Airway epithelial cell (primary cell): ENCODE results near the genes KLC3, RTN2 and SYMPK.

DNA sequence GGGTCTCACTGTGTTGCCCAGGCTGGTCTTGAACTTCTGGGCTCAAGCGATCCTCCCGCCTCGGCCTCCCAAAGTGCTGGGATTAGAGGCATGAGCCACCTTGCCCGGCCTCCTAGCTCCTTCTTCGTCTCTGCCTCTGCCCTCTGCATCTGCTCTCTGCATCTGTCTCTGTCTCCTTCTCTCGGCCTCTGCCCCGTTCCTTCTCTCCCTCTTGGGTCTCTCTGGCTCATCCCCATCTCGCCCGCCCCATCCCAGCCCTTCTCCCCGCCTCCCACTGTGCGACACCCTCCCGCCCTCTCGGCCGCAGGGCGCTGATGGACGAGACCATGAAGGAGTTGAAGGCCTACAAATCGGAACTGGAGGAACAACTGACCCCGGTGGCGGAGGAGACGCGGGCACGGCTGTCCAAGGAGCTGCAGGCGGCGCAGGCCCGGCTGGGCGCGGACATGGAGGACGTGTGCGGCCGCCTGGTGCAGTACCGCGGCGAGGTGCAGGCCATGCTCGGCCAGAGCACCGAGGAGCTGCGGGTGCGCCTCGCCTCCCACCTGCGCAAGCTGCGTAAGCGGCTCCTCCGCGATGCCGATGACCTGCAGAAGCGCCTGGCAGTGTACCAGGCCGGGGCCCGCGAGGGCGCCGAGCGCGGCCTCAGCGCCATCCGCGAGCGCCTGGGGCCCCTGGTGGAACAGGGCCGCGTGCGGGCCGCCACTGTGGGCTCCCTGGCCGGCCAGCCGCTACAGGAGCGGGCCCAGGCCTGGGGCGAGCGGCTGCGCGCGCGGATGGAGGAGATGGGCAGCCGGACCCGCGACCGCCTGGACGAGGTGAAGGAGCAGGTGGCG lies 2.8 kb downstream of the APOE start:
- RAMPAGE, long total RNA = no peak

DNA sequence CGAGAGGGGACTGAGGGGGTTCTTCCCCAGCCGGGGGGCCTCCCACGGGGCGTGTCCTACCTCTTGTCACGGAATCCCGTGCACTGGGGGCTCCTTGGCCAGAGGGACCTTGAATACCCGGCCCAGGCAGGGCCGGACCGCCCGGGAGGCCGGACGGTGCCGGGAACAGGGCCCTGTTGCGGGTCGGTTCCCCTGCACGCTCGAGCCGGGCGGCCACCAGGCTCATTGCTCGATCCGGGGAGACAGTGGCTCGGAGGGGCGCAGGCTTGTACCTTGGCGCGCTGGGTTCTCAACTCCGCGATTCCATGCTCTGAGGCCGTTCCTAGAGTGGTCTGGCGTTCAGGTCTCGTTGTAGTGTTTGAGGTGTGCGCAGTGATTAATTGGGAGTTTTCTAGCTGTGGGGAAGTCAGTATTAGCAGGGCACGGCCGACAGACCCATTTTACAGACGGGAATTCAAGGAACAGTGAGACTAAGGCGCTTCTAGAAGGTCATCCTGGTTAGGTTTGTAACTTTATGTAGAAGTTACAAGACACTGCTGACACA lies 370 bp downstream of the CLPTM1 start:
- RAMPAGE, long total RNA = no peak

DNA sequence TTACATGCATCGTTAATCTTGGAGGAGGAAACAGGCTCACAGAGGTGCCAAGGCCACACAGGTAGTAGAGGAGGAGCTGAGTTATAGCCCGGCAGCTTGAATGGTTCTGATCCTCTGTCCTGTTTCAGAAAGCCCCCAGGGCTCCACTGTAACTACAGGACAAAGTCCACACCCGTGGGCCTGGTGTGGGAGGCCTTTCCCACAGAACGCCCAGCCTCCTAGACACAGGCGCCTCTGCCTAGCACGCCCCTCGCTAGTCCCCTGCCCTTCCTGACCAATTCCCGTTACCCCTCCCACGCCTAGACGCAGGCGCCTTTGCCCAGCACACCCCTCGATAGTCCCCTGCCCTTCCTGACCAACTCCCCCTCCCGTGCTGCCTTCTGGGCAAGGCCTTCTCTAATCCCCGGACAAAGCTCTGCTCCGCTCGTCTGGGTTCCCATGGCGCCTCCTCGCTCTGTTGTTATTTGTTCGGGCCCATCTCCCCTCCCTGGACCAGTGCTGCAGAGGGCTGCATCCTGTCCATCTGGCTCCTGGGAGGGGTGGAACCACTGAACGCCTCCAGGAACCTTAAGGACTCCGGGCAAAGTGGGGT lies 10.9 kb downstream of the PPP1R37 start:
- RAMPAGE, long total RNA = no peak

GRCh38 chr19:45250613-45250985 lies 472 bp upstream of the MARK4 start:
- RAMPAGE, long total RNA = no peak

DNA sequence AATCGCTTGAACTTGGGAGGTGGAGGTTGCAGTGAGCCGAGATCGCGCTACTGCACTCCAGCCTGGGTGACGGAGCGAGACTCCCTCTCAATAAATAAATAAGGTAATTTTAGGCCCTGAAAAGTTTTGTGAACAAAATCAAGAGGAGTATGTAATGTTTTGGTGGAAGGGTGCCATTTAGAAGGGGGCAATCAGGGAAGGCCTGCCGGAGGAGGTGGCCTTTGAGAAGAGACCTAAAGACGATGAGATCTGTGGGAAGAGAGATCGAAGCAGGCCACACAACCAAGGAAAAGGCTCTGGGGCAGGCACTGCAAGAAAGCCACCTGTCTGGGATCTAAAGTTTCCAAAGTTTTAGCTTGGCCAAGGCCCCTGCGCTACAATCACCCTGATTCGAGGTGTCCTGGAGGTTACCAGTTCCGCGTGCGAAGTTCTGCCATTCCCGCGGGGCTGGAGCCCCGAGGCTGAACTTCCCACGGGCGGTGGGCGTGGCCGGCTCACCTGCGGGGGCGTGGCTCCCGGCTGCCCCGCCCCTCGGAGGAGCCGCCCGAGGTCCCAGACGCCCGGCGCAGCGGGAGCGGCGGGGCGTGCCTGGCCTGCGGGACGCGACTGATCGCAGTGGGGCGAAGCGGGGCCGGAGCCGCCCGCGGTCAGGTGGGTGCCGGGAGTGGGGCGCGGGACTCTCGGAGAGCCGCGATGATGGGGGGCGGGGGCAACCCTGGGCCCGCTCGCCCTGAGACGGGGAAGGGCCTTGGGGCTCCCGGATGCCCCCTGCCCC lies at the start of gene KLC3:
Gene KLC3, plus strand, starts transcription at position 555 of the 775 bp plus-strand sequence.
- RAMPAGE, long total RNA = no peak

- RAMPAGE, long total RNA = no peak
Observed at GRCh38 chr19:45428104-45429130, 4.7 kb upstream of the ERCC1 start.

DNA sequence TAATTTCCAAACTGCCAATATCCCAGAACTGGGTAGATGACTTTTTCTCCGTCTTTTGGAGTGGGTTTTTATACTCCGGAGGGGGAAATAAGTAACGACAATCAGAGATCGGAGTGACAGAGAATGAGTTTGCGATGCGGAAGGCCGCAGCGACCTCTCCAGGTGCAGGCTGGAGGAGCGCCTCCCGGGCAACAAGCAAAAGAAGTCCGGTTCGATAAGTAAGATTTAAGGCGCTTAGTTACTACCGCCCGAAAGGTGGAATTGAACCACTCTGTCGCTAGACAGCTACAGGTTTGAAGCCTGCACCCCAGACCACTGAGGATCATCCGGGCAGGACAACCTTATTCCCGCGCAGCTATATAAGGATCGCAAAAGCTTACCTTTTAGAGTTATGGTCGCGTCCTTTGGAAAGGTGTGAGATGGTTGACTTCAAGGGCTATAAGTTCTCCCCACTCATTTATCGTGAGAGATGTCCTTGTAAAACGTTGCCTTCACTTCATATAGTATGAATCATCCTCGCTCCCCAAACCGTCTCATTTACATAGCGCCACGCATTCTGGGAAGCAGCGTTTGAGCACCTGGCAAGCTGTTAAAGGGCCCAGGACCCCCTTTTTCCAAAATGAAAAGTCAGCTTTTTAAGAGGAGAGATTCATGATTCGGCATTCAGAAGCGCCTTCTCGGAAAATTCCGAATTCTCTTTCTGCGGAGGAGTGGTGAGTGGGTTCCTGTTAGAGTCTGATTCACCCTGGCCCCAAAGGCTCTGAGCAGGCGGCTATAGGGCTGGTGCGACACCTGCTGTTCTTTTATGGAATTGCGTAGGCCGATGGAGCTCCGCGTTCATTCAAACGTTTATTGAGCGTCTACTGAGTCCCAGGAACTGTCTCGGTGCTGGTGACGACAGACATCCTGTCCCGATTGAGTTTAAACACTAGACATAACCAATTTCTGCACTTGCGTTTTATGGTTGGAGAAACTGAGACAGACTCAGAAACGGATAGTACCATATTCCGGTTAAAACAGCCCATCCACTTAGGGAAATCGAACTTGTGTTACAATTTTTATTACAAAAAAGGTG lies 10.9 kb downstream of the FOSB start:
- RAMPAGE, long total RNA = no peak

GRCh38 chr19:45496790-45497555 lies at the start of gene RTN2:
Gene RTN2 (minus strand): TSS chr19:45497047.
- RAMPAGE, long total RNA = start-site peak on the plus strand at chr19:45497226-45497263, 53 and 29 reads in 2 replicates

DNA sequence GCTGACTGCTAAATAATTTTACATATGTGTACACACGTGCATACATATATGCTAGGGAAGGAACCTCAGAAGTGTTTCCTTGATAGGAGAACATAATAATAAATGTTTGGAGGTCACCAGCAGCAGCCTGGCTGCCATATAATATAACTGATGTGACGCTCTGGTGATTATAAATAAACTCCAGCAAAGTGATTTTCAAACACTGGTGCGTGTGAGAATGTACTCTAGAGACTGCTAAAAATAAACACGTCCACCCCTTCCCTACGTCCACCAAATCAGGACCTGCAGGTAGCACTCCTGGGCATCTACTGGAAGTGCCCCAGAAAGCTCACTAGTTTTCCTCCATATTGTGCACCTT lies 13.2 kb downstream of the OPA3 start:
- RAMPAGE, long total RNA = no peak

DNA sequence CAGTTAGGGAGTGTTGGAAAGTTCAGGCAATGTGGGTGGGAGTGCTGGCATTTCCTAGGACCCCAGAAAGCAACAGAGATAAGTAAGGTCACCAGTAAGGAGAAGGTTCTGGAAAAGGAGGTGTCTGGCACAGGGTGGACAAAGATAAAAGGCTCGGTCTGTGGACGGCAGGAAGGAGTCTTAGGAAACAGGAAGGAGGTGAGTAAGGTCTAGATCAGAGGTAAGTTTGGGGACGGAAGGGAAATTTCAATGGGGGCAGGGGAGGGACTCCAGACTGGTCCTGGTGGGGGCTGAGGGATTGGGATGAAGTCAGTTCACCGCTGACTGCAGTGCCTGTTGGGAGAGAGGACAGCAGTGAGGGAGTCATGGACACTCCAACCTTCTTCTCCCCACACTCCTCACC lies 7.8 kb upstream of the OPA3 start:
- RAMPAGE, long total RNA = no peak

GRCh38 chr19:45640883-45641911 lies 2.0 kb upstream of the EML2 start:
- RAMPAGE, long total RNA = no peak

DNA sequence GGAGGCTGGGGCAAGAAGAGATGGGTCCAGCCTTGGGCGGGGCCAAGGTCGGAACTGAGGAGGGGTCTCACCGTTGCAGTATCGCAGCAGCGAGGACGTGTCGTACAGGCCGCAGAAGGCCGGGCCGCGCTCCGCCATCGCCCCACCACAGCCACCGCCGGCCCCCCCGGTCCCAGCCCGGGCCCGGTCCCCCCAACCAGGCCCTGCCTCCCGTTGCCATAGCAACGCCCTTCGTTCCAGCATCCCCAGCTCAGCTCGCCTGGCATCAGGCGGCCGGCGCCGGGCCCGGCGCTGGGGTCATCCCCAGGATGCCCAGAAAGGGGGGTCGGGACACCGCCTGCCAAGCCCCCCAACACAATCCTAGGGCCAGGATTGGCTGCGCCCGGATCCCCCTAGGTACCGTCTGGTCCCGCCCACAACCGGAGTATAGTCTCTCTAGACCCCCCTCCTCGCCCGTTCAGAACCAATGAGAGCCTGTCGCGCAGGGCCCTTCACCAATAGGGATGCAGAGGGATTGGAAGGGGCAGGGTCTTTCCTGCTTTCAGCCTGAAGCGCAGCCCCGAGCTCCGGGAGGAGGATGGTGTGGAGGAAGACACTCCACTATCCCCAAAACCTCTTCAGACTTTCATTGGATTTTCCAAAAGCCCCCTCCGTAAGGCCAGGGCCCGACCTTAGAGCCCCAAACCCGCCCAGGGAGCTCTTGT lies 6.2 kb upstream of the EML2 start:
- RAMPAGE, long total RNA = no peak

GRCh38 chr19:45721352-45721584 lies 9.4 kb downstream of the FBXO46 start:
- RAMPAGE, long total RNA = no peak

DNA sequence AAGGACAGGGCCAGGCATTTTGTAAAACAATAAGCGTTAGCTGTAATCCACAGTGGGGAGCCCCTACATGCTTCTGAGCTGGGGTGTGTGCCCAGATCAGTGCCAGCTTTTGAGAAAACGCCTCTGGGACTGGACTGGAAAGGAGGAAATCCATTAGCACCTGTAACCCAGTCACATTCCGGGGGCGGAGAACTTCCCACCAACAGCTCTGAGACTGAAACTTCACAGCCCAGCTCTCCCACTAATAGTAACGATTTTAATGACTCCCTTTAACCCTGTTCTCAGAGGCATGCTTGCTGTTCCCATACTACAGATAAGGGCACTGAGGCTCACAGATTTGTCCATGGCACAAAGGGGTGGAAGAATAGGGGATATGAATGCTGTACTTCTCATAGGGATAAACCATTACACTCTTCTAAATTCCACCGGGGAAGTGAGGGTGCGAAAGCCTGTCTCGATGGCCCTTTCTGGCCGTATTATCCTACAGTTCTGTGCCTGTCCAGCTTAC lies 882 bp downstream of the FBXO46 start:
- RAMPAGE, long total RNA = no peak

DNA sequence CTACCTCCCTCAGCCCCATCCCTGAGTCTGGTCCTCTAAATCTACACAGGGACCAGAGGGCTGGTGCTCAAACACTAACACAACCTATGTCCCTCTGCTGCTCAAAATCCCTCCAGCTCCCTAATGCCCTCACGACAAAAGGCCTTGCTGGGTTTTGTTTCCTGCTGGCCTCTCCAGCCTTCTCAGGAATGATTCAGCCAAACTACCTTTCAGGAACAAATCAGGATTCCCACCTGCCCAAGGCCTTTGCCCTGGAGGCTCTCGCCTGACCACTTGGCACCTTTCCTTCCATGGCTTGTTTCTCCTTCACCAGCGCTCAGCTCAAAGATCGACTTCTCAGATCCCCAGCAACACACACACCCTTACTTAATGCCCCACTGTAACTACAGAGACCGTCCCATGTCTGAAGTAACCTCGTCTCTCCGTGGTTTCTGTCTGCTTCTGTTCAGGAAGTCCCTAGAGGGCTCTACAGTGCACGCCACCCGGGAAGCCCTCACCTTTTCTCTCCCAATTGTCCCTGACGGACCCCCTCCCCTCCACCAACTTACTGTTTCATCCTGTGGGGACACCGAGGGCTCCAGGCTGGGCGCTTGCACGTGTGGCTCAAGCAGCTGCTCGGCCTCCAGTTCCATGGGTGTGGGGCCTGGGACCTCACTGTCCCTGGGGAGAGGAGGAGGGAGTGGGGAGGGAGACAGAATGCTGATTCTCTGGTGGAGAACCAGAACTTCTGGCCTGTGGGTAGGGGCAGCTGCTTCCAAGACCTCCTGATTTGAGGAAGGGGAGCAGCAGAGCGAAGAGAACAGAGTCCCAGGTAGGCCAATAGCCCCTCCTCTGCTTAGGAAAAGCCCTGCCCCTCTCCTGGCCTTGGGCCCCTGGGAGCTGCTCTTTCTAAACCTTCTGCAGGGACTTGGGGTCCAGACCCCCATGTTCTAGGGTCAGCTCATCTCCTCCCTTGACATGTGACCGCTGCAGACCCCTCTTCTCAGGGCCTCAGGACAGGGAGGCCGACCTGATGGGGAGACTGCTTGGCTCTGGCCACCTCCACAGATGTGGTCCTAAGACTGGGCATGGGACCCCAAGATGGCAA lies 3.4 kb upstream of the SIX5 start:
- RAMPAGE, long total RNA = no peak

DNA sequence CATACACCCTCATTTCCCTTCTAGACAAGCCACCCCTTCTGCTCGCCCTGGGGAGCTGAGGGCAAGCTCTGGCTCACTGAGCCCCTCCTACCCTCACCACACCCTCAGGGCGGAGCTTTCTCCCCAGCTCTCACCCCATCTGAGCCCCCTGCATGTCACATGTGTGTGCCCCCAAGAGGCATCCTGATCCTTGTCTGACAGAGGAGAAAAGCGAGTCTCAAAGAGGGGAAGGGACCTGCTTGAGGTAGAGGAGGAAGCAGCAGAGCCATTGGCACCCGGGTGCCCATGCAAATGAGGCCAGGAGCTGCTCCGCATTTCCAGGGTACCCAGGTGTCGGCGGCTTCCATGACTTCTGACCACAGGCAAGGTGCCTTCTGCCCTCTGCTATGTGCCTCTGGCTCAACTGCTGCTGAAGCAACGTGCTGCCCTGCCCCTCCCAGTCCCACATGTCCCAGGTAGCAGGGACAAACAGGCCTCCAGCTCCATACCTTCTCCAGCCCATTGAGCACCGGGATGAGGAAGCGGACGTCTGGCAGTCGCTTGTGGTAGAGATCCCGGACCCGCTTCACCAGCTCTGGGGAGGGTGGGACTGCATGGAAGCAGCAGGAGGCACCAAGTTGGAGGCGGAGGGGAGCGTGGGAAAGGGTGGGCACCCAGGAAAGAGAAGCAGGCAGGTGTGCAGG lies 7.9 kb upstream of the RSPH6A start:
- RAMPAGE, long total RNA = no peak

GRCh38 chr19:45838272-45838888 lies 23.3 kb upstream of the RSPH6A start:
- RAMPAGE, long total RNA = no peak

- RAMPAGE, long total RNA = no peak
Observed at GRCh38 chr19:45862243-45863303, at the start of gene SYMPK. Gene SYMPK (minus strand): TSS chr19:45863147.

DNA sequence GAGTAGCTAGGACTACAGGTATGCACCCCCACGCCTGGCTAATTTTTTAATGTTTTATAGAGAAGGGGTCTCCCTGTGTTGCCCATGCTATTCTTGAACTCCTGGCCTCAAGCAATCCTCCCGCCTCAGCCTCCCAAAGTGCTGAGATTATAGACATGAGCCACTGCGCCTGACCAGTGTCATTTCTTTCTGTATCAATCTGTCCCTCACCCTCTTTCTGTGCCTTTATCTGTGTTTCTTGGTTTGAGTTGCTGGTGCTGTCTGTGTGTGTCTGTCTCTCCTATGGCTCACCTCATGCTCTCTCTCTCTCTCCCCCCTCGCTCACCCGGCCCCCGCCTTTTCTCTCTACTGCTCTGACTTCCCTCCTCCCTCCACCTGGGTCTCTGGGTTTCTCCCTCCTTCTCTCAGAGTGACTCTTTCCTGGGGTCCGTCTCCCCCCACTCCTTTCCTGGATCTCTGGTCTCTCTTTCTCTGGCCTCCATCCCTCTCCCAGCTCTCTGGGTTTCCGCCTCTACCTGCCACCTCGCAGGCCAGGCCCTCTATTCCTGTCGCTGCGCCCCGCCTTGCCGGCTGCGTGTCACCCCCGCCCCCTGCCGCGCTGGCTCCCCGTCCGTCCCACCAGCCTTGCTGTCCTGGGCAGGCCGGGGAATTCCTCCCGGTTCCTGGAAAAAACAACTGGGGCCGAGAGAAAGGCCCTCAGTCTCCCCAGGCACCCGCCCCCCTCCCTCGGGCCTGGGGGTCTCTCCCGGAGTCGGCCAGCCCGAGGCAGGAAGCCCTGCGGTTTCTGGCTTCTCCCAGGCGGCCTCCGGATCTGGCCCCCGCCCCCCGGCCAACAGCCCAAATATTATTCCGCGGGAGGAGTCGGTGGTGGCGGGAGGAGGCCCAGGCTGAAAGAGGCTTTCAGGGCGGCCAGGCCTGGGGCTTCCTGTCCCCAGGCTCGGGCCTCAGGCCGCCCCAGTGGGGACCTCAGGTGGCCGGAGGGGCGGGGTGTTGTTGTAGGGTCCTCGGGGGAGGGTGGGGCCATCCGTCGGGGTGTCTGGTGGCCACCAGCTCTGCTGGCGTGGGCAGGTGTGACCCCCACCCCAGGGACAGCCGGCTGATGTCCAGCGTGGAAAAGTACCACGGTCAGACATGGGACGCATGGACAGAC lies 9.5 kb downstream of the IRF2BP1 start:
- RAMPAGE, long total RNA = no peak

DNA sequence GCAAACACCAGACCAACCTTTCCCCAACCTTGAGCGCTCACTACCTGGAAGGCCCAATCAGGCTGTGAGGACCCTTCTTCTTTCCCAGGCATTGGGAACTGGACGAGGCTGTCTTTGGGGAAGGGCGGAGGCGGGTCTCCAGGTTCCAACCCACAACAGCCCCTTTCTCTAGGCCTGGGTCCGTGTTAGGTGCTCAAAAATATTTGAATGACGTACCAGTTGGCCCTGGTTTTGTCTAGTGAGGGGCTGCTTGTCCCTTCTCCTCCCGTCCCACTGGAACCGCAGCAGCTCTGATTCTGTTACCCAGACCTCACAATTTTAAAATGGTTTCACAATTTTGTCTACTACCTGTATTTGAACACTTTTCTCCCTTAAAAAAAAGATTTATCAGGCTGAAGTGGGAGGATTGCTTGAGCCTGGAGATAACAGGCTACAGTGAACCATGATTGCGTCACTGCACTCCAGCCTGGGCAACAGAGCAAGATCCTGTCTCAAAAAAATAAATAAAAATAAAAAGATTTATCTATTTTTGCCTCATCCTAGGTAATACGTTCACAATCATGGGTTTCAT lies 1.2 kb upstream of the IRF2BP1 start:
- RAMPAGE, long total RNA = no peak